Mesenchymal stem cell of the bone marrow (primary cell): ENCODE measurements around the genes PRTG and ALDH1A2.

DNA sequence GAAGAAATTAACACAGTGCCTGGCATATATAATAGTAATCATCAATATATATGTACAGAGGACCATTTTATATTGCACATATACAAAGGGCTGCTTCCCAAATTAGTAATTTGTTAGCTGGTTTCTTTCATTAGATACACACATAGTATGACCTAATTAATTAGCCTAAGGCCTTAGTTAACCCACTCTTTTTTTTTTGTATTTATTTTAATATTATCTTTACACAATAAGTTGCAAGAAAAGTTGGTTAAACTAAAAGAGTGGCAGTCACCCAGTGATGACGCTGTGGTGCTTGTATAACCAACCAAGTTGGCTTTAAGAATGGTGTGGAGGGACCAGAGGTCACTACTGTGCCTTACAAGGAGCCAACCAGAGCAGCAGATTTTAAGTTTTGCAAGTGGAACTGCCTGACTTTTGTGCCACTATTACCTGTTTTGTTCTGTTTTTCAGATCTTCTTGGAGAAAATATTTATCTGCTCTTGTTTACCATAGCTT is 850 bp downstream of the PIGB start:
- CAGE, long polyA plus RNA = no peak

DNA sequence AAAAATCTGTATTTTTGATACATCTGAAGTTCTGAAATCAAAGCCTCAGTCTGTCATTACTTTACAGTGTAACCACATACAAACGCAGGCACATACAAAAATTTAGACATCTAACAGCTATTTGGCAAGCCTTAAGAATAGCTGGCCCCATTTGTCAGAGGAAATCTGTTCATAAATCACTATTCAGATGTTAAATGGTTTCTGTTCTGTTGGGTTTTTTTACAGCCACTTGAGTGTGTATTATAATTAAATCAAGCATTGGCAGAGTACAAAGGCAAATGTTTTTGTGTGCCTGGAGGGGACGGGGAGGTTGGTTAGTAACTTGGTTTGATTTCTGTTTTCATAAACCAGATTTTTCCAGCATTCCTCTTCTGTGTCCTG is 24.1 kb downstream of the PIGB start:
- CAGE, long polyA plus RNA = no peak

DNA sequence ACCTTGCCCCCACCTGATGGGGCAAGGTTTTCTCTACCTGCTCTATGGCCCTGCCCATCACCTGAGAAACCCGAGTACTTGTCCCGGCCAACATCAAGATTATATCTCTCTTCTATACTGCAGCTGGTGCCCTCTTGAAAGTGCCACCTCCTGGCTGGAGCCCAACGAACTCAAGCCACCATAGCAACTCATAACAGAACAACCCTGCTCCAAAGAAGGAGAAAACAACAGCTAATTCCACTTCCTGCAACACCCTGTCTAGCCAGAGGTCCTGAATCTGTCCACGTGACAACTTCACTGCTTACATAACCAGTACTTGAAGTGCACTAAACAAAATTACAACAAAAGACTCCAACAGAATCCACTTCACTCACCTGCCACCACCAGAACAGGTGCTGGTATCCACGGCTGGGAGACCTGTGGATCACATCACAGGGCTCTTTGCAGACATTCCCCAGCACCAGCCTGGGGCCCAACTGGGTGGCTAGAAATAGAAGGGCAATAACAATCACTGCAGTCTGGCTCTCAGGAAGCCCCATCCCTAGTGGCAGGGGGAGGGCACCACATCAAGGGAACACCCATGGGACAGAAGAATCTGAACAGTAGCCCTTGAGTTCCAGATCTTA is 49.3 kb downstream of the PIERCE2 start:
- CAGE, long polyA plus RNA = no peak

- CAGE, long polyA plus RNA = no peak
These were observed 566 bp downstream of the PYGO1 start for GRCh38 chr15:55587507-55588051.

DNA sequence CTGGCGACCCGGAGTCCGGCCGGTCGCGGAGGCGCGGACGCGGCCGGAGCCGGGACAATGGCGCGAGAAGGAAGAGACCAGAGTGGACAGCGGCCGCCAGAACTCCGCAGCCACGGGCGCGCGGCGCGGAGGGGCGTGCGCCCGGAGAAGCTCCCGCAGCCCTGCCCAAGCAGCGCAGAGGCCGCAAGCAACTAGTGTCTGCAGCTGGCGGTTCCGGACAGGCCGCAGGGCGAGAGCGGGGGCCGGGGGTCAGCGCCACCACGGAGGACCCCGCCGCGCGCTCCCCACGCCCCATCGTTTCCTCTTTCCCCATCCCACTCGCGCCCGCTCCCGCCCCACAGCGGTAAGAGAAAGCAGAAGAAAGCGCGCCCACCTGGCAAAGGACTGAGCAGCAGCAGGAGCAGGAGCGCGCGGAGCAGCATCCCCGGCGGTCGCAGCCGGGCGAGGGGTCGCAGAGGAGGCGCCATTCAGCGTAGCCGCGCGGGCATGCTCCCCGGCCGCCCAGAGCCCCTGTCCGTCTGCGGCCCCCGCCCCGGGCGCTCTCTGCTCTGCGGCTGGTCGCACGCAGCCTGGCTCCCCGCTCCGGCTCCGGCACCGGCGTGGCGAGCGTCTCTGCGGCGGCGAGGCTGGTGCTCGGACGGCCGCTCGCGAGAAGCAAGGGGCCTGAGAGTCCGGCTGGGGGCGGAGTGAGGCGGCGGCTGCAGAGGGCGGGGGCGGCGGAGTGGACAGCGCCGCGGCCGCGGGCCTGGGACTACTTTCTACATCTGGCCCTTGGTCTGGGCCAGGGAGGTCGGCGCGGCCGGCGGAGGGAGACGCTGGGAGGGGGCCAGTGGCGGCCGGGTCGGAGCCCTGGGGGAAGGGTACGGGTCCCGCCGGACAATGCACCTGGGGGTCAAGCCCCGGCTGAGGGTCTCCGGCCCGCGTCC is at the start of gene PRTG:
PRTG (minus strand) TSS at position 688 of the 926 bp plus-strand sequence.
- CAGE, long polyA plus RNA = no peak

DNA sequence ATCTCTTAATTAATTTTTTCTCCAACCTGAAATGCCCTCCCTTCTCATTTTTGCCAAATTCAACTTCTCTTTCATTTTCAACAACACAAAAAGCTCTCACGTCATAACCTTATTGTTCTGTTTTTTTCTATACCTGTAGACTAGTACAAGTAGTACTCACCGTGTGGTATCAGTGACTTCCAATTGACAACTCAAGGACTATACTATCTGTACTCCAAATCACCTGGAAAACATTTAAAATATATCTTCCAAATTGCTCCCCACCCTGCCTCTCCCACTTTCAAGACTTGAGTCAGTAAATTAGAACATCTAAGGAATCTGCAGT is 72.9 kb upstream of the ZNF280D start:
- CAGE, long polyA plus RNA = no peak

- CAGE, long polyA plus RNA = no peak
These were observed 50.8 kb downstream of the TCF12 start for GRCh38 chr15:56968920-56969887.

- CAGE, long polyA plus RNA = no peak
These were observed 91.6 kb upstream of the CGNL1 start for GRCh38 chr15:57284623-57285121.

DNA sequence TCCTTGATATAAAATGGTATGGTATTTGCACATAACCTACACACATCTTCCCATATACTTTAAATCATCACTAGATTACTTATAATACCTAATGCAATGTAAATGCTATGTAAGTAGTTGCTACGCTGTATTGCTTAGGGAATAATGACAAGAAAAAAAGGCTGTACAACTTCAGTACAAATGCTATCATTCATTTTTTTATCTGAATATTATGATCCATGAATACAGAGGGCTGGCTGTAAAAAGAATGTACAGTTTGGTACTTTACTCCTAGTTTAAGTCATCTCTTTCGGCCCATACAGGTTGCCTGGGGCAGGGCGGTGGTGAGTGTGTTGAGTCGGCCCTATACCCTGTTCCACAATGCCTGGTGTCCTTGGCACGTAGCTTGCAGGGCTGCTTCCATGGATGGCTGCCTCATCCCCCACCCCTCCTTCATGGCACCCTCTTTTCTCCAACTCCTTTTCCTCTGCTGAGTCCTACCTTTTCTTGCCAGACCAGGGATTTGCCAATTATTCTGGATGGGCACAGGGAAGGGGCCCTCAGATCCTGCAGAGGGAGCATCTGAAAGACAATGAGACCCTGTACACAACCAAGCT is 73.8 kb upstream of the CGNL1 start:
- CAGE, long polyA plus RNA = no peak

GRCh38 chr15:57522142-57522735 is 69.5 kb upstream of the MYZAP start:
- CAGE, long polyA plus RNA = no peak

DNA sequence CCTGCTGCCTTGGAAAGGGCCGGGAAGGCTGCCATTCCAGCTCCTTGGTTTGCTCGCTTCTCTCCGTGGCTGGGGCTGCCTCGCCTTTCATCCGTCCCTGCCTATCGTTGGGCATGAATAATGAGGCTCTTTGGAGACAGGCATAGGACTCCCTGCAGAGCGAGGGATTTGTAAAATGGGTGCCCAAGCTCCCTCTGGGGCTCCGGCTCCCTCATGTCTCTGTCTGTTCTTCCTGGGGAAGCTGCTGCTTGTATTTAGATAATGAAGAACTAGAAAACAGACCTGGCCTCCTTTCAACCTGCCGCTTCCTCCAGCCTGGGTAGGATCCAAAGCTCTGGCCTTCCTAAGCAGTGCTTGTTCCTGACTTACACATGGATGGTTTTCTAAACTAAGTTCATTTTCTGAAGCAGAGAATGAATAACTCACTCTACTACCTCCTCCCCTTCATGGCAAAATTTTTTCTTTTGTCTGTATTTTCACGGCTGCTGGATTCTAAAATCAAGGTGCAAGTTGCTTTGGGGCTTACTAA is 37.0 kb upstream of the MYZAP start:
- CAGE, long polyA plus RNA = no peak

GRCh38 chr15:57578330-57578783 is 13.3 kb upstream of the MYZAP start:
- CAGE, long polyA plus RNA = no peak

GRCh38 chr15:58061808-58062526 is 3.5 kb downstream of the ALDH1A2 start:
- CAGE, long polyA plus RNA = no peak

DNA sequence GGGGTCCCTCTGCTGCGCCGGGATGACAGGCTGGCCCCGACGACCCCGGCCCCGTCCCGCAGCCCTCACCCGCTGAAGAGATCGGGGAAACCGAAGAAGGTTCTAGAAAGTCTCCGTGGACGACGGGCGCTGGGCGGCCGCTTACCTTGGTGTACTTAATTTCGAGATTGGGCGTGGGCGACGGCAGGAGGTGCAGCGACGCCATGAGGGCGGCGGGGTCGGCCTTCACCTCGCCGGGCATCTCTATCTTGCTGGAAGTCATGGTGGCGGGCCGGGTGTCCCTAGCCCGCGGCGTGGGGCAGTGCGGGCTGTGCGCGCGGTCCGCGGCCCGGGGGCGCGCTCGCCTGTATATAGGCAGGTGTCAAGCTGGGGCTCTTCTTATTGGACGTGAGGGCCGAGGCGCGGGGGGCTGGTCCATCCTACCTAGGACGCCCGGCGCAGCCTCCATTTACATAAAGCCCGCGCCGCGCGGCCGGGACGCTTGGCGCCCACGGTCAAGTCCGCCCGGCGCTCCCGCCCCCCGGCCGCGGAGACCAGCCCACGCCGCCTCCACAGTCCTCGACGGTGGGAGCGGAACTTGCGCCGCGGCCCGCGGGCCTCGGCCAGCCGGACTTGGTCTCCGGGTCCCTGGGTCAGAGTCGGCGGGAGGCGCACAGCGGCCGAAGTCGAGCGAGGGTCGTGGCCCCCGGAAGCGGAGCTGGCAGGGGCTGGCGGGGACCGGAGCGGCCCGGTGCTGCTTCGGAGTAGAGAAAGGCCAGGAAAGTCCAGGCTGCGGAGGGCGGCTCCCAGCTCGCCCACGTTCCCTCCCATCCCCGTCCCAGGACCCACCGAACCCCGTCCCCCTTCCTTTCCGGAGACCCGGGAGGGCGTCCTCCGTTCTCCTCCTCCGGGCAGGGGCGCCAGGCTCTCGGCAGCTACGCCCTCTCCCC is at the start of gene ALDH1A2:
ALDH1A2 (minus strand) TSS at position 323 of the 929 bp plus-strand sequence.
- CAGE, long polyA plus RNA = no peak

- CAGE, long polyA plus RNA = no peak
These were observed 109.9 kb downstream of the AQP9 start for GRCh38 chr15:58248020-58248576.

GRCh38 chr15:58260164-58260997 is 122.2 kb downstream of the AQP9 start:
- CAGE, long polyA plus RNA = no peak

GRCh38 chr15:58330914-58331205 is 100.9 kb upstream of the LIPC start:
- CAGE, long polyA plus RNA = no peak

DNA sequence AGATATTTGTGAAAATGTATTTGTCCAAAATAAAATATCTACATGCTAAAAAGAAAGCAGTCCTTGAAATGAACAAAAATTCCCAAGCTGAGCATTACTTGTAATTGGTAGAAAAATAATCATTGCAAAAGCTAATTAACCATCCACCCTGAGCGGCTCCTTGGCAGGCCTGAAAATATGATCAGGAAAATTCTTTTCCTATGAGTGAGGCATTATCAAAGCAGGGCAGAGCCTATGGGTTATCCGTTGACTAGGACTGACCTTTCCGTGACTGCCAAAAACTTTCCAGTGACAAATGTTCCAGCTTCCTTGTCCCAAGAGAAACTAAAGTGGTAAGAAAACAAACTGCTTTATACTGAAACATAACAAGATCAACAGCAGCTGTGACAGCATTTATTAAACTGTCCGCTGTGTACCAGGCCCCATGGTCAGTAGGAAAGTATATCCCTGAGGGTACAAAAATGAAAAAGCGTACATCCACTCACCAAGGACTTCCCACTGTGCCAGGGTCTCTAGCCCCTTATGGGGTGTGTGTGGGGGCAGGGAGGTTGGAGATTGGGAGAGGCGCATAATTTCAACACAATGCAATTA is 8.4 kb downstream of the LIPC start:
- CAGE, long polyA plus RNA = no peak

DNA sequence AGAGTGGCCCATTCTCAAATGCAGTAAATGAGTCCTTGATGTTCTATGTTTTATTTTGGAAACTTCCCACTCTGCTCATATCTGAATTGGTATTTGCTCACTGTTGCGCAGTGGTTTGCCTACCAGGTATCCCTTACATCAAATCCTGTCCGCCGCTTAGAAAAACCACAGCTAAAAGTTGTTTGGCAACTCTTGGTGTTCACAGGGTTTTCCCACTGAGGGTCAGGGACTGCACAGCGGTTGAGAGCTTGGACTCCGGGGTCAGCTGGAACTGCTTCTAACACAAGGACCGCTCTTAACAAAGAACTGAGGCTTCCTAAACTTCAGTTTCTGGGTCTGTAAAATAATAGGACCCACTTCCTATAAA is 35.8 kb downstream of the LIPC start:
- CAGE, long polyA plus RNA = no peak

- CAGE, long polyA plus RNA = no peak
These were observed 86.0 kb downstream of the LIPC start for GRCh38 chr15:58517449-58518552.